Pulmonary lymph node (tissue), 1 donor: ENCODE results near the genes ITPK1 and UBR7.

- PRO-cap: no peak
These were observed 18.9 kb downstream of the RIN3 start for GRCh38 chr14:92532060-92533340.

- PRO-cap: no peak
These were observed 27.1 kb downstream of the RIN3 start for GRCh38 chr14:92540466-92541219.

GRCh38 chr14:92549267-92549838 is 35.8 kb downstream of the RIN3 start:
- PRO-cap: no peak

DNA sequence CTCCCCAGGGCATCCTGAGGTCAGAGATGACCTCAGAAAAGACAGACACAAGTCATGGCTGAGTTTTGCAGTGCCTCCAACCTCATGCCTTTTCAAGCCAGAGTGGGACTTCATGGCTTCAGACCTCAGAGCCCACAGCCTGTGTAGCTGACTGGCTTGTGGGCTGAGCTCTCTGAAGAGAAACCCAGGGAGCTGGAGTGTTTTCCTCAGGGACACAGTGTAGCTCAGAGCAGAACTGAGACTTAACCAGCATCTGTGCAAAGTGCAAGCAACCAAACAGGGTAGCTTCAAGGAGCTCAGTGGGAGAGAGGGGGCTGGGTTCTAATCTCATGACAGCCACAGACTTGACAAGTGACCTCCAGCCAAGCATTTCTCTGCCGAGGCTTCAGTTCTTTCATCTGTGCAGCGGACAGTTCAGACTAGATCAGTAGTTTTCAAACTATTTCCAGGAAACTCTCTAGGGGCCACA is 80.1 kb downstream of the LGMN start:
- PRO-cap: no peak

GRCh38 chr14:92677172-92677775 is 71.2 kb downstream of the LGMN start:
- PRO-cap: no peak

GRCh38 chr14:92684559-92685089 is 63.8 kb downstream of the LGMN start:
- PRO-cap: no peak

DNA sequence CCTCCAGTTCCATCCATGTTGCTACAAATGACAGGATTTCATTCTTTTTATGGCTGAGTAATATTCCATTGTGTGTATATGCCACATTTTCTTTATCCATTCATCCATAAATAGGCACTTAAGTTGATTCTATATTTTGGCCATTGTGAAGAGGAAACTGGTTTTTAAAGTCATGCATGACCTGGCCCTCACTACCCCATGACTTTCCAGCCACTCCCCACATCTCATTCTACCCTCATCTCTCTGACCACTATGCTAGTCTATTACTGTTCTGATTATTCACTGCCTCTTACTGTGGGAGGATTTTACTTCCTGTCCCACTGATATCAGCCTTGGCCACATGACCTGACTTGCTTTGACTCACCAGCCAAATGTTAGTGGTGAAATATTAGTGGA is 52.2 kb downstream of the GOLGA5 start:
- PRO-cap: no peak

DNA sequence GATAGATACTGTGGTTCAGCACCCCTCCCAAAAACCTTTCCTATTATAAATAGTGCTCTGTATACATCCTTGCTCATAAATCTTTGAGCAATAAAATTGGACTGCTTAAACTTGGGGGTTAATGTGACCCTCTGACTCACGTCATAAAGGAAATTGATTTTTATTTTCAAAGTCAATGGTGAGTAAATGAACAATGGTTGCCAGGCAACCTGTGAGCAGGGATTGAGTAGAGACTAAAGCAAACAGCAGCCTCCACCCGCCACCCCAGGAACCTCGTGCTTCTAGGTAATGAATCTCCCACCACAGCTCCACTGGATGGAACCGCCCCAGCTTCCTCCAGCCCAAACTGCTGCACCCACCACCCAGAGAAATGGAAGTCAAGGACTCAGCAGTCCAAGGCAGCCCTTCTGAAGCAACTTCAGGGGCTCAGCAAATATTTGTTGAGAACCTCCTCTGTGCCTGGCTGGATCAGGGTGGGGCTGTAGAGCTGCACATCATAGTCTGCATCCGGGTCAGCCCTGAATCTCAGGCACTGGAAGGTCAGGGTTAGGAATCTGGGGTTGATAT is 31.7 kb upstream of the CHGA start:
- PRO-cap: no peak

GRCh38 chr14:92932330-92933081 is 9.6 kb downstream of the CHGA start:
- PRO-cap: no peak

GRCh38 chr14:92958857-92959714 is 36.1 kb downstream of the CHGA start:
- PRO-cap: no peak

- PRO-cap: no peak
These were observed 51.2 kb downstream of the CHGA start for GRCh38 chr14:92973987-92974623.

- PRO-cap: no peak
These were observed 75.3 kb downstream of the ITPK1 start for GRCh38 chr14:93040377-93040893.

DNA sequence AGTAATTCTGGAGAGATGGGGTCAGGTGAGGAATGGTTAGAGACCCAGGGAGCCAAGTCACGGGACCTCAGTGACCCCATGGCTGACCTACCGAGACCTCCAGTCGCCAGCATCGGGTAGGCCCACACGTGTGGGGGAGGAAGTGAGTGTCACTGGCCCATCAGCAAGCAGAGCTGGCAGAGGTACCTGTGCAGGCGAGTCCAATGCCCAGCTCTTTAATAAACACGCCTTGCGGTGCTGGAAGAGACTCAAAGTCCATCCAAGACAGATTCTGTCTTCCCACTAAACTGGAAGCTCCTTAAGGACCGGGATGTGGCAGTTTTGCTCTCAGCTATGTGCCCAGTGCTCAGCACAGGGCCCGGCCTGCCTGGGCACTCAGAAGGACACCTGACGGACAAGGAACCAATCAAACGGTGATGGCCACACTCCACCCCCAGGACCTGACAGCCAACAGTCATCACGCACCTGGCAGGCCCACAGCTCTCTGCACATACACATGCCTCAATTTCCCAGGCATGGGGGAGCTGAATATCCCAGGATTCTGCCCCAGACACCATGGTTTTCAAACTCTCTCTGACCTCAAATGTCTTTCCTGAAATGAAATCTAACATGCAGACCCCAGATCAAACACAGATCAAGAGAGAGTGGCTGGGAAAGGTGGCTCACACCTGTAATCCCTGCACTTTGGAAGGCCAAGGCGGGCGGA is 64.9 kb downstream of the ITPK1 start:
- PRO-cap: no peak

DNA sequence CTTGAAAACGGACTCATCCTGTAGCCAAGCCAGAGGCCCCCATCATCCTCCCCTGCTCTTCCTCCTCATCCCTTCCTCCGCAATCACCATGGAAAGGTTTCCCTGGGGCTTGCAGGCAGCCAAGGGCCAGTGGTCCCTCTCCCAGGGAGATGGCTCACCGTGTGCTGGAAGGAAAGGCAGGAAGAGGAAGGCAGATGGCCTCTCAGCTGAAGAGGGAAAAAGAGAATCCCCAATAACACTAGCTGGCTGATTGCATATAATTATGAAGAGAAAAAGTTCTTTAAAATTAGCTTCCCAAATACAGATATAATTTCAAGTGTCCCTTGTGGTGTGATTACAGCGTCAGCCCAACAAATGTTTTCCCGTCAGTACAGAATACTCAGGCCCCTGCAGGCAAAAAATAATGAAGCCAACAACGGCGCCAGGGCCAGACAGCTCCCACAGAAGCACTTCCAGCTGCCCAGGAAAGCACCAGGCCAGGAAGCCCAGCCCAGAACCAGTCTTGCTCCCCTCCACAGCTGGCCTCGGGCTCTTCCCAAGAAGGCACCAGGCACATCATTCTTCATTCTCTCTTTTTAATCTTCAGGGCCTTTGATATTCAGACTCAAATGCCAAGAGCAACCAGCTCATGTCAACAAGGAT is 24.7 kb downstream of the ITPK1 start:
- PRO-cap: no peak

DNA sequence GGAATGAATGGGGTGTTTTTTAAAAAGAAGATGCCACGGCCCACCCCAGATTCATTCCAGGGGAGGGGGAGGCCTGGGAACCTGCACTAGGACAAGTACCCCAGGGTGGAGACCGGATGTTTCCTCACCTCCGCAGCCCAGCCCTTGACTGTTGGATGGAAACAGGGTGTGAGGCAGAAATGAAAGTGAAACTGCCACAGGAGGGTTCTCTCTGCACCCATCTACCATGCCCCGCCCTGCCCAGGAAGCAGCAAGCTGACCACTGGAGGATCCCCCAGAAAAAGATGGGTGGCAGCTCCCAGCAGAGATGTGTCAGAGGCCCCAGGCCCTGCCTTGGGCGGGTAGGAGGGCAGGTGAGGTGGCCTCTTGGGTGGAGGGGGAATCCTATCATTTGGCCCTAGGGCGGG is 12.1 kb downstream of the ITPK1 start:
- PRO-cap: no peak

GRCh38 chr14:93115067-93116156 is at the start of gene ITPK1:
TSS of gene ITPK1 (minus strand) at chr14:93115925.
- PRO-cap: bidirectional peak, plus-strand start at chr14:93115510, minus-strand start at chr14:93115279; bidirectional peak, plus-strand start at chr14:93115992, minus-strand start at chr14:93115875

- PRO-cap: no peak
These were observed 22.1 kb upstream of the ITPK1 start for GRCh38 chr14:93137761-93138223.

GRCh38 chr14:93173983-93174595 is 10.6 kb downstream of the MOAP1 start:
- PRO-cap: no peak

GRCh38 chr14:93181955-93182332 is 2.8 kb downstream of the MOAP1 start:
- PRO-cap: no peak

GRCh38 chr14:93207166-93207884 is at the start of gene UBR7:
TSS of gene UBR7 (plus strand) at chr14:93207256.
- PRO-cap: bidirectional peak, plus-strand start at chr14:93207273, minus-strand start at chr14:93207068